HepG2 (cell line): ENCODE measurements around the genes SYNM and TTC23.

- RRBS, 2 experiments, result 1 to 2% methylated on average over 8 of the region's 15 CpGs
CAGE:
- cytosol, long polyA minus RNA, result no peak
- cytosol, long polyA plus RNA, result no peak
- long polyA plus RNA, result no peak
- nucleus, long polyA minus RNA, result no peak
- nucleus, long polyA plus RNA, result no peak
Measured at GRCh38 chr15:98647842-98647993, 621 bp upstream of the IGF1R start.

GRCh38 chr15:98668688-98669333 lies 20.5 kb downstream of the IGF1R start:
- RRBS, 2 experiments, result no CpG with 5 or more reads among the region's 10 CpGs
CAGE:
- cytosol, long polyA minus RNA, result no peak
- cytosol, long polyA plus RNA, result no peak
- long polyA plus RNA, result no peak
- nucleus, long polyA minus RNA, result no peak
- nucleus, long polyA plus RNA, result no peak

DNA sequence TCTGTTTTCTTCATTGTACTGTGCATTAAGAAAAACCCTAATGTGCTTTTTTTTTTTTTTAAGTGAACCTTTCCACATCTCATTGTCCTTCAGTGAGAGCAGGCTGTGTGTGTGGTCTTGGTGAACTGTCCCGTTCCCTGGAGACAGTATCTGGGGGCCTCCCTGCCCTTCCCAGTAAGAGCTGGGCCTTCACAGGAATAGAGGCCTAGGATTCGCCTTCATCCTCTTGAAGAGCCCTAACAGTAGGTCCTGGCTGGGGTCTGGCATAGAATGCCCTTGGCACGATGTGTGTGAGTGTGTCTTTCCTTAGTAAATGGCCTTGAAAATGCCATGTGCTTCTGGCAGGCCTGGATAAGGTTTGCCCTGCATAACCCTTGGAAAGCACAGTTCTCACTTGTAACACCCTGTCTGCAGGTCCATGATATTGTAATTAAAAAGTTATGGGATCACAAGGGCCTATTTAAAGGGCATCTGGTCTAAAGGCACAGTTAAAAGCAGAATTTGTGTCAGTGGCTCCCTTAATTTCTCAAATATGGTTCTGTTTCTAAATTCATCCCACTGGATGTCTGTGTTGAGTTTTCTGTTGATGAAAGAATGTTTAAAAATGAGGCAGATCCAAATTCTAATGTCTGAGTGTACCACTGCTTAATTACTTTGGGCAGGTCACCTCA lies 81.3 kb downstream of the IGF1R start:
- RRBS, 2 experiments, result no CpG with 5 or more reads among the region's 3 CpGs
CAGE:
- cytosol, long polyA minus RNA, result no peak
- cytosol, long polyA plus RNA, result no peak
- long polyA plus RNA, result no peak
- nucleus, long polyA minus RNA, result no peak
- nucleus, long polyA plus RNA, result no peak

- RRBS, 2 experiments, result 78 to 95% methylated on average over 2 of the region's 17 CpGs
CAGE:
- cytosol, long polyA minus RNA, result no peak
- cytosol, long polyA plus RNA, result no peak
- long polyA plus RNA, result no peak
- nucleus, long polyA minus RNA, result no peak
- nucleus, long polyA plus RNA, result no peak
Measured at GRCh38 chr15:98854013-98855275, 153.1 kb downstream of the PGPEP1L start.

DNA sequence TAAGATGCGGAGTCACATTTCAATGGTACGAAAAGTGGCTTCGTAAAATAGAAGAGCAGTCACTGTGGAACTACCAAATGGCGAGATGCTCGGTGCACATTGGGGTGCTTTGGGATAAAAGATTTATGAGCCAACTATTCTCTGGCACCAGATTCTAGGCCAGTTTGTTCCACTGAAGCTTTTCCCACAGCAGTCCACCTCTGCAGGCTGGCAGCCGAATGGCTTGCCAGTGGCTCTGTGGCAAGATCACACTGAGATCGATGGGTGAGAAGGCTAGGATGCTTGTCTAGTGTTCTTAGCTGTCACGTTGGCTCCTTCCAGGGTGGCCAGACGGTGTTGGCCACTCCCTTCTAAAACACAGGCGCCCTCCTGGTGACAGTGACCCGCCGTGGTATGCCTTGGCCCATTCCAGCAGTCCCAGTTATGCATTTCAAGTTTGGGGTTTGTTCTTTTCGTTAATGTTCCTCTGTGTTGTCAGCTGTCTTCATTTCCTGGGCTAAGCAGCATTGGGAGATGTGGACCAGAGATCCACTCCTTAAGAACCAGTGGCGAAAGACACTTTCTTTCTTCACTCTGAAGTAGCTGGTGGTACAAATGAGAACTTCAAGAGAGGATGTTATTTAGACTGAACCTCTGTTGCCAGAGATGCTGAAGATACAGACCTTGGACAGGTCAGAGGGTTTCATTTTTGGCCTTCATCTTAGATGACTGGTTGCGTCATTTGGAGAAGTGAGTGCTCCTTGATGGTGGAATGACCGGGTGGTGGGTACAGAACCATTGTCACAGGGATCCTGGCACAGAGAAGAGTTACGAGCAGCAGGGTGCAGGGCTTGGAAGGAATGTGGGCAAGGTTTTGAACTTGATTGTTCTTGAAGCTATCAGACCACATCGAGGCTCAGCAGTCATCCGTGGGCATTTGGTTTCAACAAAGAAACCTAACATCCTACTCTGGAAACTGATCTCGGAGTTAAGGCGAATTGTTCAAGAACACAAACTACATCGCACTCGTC lies 45.4 kb downstream of the PGPEP1L start:
- RRBS, 2 experiments, result no CpG with 5 or more reads among the region's 23 CpGs
CAGE:
- cytosol, long polyA minus RNA, result no peak
- cytosol, long polyA plus RNA, result no peak
- long polyA plus RNA, result no peak
- nucleus, long polyA minus RNA, result no peak
- nucleus, long polyA plus RNA, result no peak

- RRBS, 2 experiments, result under 1 to 2% methylated on average over 7 to 10 of the region's 29 CpGs
CAGE:
- cytosol, long polyA minus RNA, result no peak
- cytosol, long polyA plus RNA, result no peak
- long polyA plus RNA, result no peak
- nucleus, long polyA minus RNA, result no peak
- nucleus, long polyA plus RNA, result no peak
Measured at GRCh38 chr15:99015529-99015969, 8.0 kb upstream of the PGPEP1L start.

DNA sequence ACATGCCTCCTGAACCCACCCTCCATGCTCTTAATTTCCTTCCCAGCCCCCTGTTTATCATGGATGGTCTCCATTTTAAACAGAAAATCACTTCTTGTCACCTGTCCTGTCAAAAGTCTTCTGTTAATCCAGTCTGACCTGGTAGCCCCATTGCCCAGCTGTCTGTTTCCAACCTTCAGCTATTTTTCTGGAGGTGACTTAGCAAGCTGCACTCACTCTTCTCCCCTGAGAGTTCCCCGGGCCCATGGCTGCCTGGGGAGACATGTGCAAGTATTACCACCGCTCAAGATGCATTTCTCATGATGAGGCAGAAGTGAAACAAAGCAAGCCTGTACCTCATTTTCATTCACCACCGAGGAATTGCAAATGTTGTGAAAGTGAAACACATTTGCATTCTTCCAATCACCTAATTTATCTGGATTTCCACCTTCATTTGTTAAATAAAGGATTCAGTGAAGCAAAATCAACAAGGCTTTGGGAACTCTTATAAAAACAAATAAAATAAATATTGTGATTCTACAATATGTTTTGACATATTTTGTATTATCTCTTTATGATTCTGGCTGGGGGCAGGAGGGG lies 14.5 kb upstream of the SYNM start:
- RRBS, 2 experiments, result no CpG with 5 or more reads among the region's 3 CpGs
CAGE:
- cytosol, long polyA minus RNA, result no peak
- cytosol, long polyA plus RNA, result no peak
- long polyA plus RNA, result no peak
- nucleus, long polyA minus RNA, result no peak
- nucleus, long polyA plus RNA, result no peak

- RRBS, 2 experiments, result 2 to 6% methylated on average over 14 to 25 of the region's 59 CpGs
CAGE:
- cytosol, long polyA minus RNA, result no peak
- cytosol, long polyA plus RNA, result no peak
- long polyA plus RNA, result no peak
- nucleus, long polyA minus RNA, result no peak
- nucleus, long polyA plus RNA, result no peak
Measured at GRCh38 chr15:99104946-99105396, at the start of gene SYNM. Gene SYNM (plus strand): TSS chr15:99105080.

DNA sequence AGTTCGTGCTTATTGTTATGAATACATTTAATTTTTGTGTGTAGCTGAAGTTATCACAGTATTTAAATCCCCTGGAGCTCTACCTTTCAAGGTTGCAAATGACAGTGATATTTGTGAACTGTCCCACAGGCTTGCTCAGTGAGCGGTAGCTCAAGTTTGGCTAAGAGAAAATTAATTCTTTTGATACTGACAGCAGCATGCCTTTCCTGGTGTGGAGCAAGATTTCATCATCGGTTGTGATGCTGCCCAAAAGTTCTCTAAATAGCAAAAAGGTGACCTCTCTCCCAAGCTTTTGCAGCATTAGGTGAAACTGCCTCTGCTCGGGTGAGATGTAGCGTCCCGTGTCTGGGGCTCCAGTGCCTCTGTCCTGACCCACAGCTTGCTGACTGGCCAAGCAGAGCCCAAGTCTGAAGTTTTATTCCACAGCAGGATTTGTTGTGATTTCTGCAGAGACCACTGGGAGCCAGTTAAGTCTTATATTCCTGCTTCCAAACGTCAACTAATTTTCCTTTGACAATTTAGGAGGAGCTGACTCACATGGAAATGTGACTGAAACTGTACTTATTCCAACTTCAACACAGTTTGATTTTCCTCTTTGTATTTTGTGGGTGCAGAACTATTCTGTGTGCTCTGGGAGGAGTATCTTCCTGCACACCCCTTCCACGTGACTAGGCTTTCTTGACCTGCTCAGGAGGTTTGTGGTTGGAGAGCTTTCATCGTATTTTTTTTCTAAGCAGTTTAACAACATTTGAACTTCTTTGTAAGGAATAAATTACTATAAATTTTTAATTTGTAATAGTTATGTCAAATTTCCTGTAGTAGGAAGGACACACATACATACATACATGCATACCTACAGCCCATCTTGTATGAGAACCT lies 5.9 kb downstream of the SYNM start:
- RRBS, 2 experiments, result no CpG with 5 or more reads among the region's 9 CpGs
CAGE:
- cytosol, long polyA minus RNA, result no peak
- cytosol, long polyA plus RNA, result no peak
- long polyA plus RNA, result no peak
- nucleus, long polyA minus RNA, result no peak
- nucleus, long polyA plus RNA, result no peak

GRCh38 chr15:99114067-99115143 lies 9.5 kb downstream of the SYNM start:
- RRBS, 2 experiments, result no CpG with 5 or more reads among the region's 17 CpGs
CAGE:
- cytosol, long polyA minus RNA, result no peak
- cytosol, long polyA plus RNA, result no peak
- long polyA plus RNA, result no peak
- nucleus, long polyA minus RNA, result no peak
- nucleus, long polyA plus RNA, result no peak

DNA sequence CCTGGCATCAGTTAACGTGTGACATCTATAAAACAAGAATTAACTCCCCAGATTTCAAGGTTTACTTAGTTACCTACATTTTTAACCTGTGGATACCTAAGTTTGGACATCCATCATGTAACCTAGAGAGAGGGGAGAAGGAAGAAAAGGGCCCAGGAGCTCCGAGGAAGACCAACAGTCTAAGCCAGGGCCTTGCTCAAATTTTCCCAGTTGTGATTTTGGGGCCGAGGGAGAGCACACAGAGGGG lies 22.8 kb downstream of the SYNM start:
- RRBS, 2 experiments, result no CpG with 5 or more reads among the region's 3 CpGs
CAGE:
- cytosol, long polyA minus RNA, result no peak
- cytosol, long polyA plus RNA, result no peak
- long polyA plus RNA, result no peak
- nucleus, long polyA minus RNA, result no peak
- nucleus, long polyA plus RNA, result no peak

GRCh38 chr15:99248984-99249910 lies at the start of gene TTC23:
Gene TTC23 (minus strand): TSS chr15:99249581.
- RRBS, 2 experiments, result no CpG with 5 or more reads among the region's 15 CpGs
CAGE:
- cytosol, long polyA minus RNA, result start-site peak on the minus strand at chr15:99249471-99249607, 43 reads
- cytosol, long polyA plus RNA, result no peak
- long polyA plus RNA, result no peak
- nucleus, long polyA minus RNA, result start-site peak on the minus strand at chr15:99249519-99249607, 46 reads
- nucleus, long polyA plus RNA, result start-site peak on the minus strand at chr15:99249529-99249583, 21 and 268 reads in 2 replicates

GRCh38 chr15:99385781-99386321 lies 134.6 kb downstream of the LRRC28 start:
- RRBS, 2 experiments, result no CpG with 5 or more reads among the region's 4 CpGs
CAGE:
- cytosol, long polyA minus RNA, result no peak
- cytosol, long polyA plus RNA, result no peak
- long polyA plus RNA, result no peak
- nucleus, long polyA minus RNA, result no peak
- nucleus, long polyA plus RNA, result no peak

- RRBS, 2 experiments, result no CpG with 5 or more reads among the region's 21 CpGs
CAGE:
- cytosol, long polyA minus RNA, result no peak
- cytosol, long polyA plus RNA, result no peak
- long polyA plus RNA, result no peak
- nucleus, long polyA minus RNA, result no peak
- nucleus, long polyA plus RNA, result no peak
Measured at GRCh38 chr15:99446908-99447351, 118.9 kb upstream of the MEF2A start.

DNA sequence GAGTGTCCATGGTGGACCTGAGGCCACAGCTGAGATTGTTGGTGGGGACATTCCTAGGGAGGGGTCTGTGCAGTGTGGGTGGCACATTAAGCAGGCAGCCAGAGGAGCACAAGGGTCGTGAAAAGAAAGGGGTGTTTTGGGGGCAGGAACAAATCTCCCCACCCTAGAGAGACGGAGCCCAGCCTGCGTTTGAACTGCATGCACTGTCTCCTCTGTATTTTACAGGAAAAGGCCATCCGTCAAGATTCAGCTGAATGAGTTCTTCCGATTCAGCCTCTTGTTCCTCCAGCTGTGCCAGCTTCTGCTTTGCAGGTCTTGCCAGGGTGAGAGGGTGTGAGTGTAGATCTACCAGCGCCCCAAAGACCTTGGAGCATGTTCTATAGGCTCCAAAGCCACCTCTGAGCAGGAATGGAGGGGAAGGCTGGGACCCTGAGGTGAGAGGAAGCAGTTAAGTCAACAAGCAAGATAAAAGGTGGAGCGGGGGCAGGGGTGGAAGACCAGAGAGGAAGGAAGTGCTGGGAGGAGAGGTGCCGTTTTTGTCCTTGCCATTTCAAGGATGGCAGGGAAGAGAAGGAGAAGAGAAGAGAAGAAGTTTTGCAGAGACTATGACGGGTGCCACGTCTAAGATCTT lies 80.3 kb upstream of the MEF2A start:
- RRBS, 2 experiments, result no CpG with 5 or more reads among the region's 10 CpGs
CAGE:
- cytosol, long polyA minus RNA, result no peak
- cytosol, long polyA plus RNA, result no peak
- long polyA plus RNA, result no peak
- nucleus, long polyA minus RNA, result no peak
- nucleus, long polyA plus RNA, result no peak

DNA sequence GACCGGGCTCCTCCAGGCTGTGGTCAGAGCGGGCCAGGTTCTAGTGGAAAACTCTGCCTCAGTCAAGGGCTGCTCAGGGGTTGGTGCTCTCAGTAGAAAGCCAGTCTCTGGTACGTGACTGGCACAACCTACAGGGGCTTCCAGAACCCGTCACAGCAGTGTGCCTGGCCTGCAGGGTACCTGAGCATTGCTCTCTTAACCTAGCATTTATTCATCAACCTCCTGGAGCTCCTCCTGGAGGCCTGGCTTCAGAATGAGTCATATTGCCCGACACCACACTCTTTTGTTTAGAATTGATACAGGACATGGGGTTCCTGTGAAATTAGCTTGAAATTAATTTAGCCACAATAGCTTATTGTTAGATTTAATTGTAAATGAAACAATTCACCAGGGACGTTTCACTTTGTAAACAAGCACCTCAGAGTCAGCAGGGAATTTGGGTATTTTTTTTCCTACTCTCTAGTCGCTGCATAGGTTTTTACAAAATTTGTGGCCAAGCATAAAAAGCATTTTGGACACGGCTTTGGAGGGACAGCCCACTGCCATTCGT lies 61.0 kb upstream of the MEF2A start:
- RRBS, 2 experiments, result no CpG with 5 or more reads among the region's 9 CpGs
CAGE:
- cytosol, long polyA minus RNA, result no peak
- cytosol, long polyA plus RNA, result no peak
- long polyA plus RNA, result no peak
- nucleus, long polyA minus RNA, result no peak
- nucleus, long polyA plus RNA, result no peak

DNA sequence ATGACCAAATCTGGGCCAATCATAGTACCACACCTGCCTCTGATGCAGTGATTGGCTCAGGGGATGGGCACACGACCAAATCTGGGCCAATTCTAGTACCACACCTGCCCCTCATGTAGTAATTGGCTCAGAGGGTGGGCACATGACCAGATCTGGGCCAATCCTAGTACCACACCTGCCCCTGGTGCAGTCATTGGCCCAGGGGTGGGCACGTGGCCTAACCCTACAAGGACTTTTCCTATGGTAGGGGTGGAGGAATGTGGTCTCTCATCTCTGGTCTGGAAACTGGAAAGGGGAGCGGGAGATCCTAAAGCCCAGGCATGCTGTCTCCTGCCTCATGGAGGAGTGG lies 56.9 kb upstream of the MEF2A start:
- RRBS, 2 experiments, result no CpG with 5 or more reads among the region's 3 CpGs
CAGE:
- cytosol, long polyA minus RNA, result no peak
- cytosol, long polyA plus RNA, result no peak
- long polyA plus RNA, result no peak
- nucleus, long polyA minus RNA, result no peak
- nucleus, long polyA plus RNA, result no peak

- RRBS, 2 experiments, result no CpG with 5 or more reads among the region's 5 CpGs
CAGE:
- cytosol, long polyA minus RNA, result no peak
- cytosol, long polyA plus RNA, result no peak
- long polyA plus RNA, result no peak
- nucleus, long polyA minus RNA, result no peak
- nucleus, long polyA plus RNA, result no peak
Measured at GRCh38 chr15:99620213-99620555, 54.4 kb downstream of the MEF2A start.

DNA sequence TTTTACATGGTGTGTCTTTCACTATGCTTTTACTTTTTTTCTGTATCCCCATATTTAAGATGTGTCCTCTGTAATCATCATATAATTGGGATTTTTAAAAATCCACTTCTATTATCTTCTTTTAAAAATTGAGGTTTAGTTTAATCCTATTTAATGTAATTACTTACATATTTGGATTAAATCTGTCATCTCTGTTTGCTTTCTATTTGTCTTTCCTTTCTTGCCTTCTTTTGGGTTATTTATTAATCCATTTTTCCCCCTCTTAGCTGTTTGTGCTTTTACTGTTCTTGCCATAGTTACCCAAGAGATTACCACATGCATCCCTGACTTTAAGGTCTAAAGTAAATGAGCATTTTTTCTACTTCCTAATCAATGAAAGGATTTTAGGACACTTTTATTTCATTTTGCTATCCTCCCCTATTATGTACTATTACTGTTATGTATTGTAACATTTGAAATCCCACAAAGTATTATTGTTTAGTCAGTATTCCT lies 62.5 kb downstream of the MEF2A start:
CAGE:
- cytosol, long polyA minus RNA, result no peak
- cytosol, long polyA plus RNA, result no peak
- long polyA plus RNA, result no peak
- nucleus, long polyA minus RNA, result no peak
- nucleus, long polyA plus RNA, result no peak

DNA sequence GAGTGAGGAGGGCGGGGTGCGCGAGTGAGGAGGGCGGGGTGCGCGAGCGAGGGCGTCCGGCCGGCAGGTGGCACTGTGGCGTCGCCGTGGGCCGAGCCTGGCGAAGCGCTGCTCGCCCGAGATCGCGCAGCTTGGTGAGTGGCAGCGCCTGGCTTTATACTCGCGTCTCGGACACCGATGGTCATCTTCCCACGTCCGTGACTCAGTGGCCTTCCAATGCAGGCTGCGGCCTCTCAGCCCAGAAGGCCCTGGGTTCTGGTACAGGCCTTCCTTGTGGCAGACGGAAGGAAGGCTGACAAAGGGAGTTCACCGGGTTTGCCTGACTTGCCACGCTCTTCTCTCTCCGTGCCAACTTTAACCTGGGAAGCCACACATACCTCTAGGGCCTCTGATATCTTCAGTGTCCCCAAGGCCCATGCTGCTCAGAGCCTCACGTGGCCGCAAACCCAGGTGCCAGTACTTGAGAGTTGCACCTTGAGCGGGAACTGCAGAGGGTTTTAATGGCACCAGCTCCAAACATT lies 195.2 kb upstream of the LYSMD4 start:
- RRBS, 2 experiments, result no CpG with 5 or more reads among the region's 35 CpGs
CAGE:
- cytosol, long polyA minus RNA, result no peak
- cytosol, long polyA plus RNA, result no peak
- long polyA plus RNA, result no peak
- nucleus, long polyA minus RNA, result no peak
- nucleus, long polyA plus RNA, result no peak